ENCODE measurements around the gene SHKBP1.

GRCh38 chr19:40528909-40529806 is 47.5 kb upstream of the SHKBP1 start:
- RAMPAGE, long total RNA = no peak
- RRBS, 2 experiments = under 1 to 2% methylated on average over 7 of the region's 56 CpGs
CAGE:
- cytosol, long polyA minus RNA = no peak
- cytosol, long polyA plus RNA = no peak
- long polyA plus RNA = no peak
- nucleolus, long total RNA = no peak
- nucleus, long polyA plus RNA = no peak
- nucleus, long total RNA = no peak

- RAMPAGE, long total RNA = start-site peak on the plus strand at chr19:40576869-40576902, 675 and 1,202 reads in 2 replicates
- RRBS, 2 experiments = under 1 to 2% methylated on average over 5 to 11 of the region's 51 CpGs
CAGE:
- cytosol, long polyA minus RNA = no peak
- cytosol, long polyA plus RNA = start-site peak on the plus strand at chr19:40576861-40576889, 460 and 442 reads in 2 replicates
- long polyA plus RNA = start-site peak on the plus strand at chr19:40576851-40576893, 133 and 281 reads in 2 replicates
- nucleolus, long total RNA = no peak
- nucleus, long polyA plus RNA = start-site peak on the plus strand at chr19:40576875-40576889, 77 and 115 reads in 2 replicates
- nucleus, long total RNA = no peak
These were observed at the start of gene SHKBP1 for GRCh38 chr19:40576018-40576986. Gene SHKBP1, plus strand, starts transcription at chr19:40576873.

DNA sequence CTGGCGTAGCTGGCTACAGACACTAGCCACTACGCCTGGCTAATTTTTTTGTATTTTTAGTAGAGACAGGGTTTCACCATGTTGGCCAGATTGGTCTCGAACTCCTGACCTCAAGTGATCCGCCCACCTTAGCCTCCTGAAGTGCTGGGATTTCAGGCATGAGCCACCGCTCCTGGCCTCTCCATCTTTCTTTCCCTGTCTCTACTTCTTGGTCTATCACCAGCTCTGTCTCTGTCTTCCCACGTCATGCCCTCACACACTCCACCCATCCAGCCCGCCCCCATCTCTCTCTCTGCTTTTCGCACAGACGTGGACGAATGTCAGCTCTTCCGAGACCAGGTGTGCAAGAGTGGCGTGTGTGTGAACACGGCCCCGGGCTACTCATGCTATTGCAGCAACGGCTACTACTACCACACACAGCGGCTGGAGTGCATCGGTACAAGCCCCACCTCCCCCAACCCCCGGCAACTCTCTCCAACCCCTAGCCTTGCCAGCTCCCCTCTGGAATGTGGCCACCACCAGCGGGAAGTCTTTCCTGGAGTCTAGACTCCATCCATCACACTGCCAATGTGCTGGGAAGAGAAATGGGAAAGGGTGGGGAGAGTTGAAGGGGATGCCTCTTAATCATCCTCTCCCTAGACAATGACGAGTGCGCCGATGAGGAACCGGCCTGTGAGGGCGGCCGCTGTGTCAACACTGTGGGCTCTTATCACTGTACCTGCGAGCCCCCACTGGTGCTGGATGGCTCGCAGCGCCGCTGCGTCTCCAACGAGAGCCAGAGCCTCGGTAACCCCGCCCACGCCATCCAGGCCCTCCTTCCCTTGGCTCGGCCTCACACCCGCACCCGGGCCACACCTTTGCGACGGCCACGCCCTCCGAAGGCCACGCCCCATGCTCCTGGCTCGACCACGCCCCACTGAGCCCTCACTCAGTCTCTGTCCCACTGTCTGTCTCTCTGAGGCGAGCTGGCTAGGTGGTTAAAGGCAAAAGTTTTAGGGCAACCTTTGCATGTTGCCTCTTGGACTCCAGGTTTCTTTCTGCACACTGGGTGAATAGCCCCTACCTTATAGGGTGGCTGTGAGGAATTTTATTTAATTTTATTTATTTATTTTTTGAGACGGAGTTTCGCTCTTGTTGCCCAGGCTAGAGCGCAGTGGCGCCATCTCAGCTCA is 22.5 kb downstream of the LTBP4 start:
- RAMPAGE, long total RNA = no peak
- RRBS, 2 experiments = 91 to 98% methylated on average over 4 of the region's 49 CpGs
CAGE:
- cytosol, long polyA minus RNA = no peak
- cytosol, long polyA plus RNA = no peak
- long polyA plus RNA = no peak
- nucleolus, long total RNA = no peak
- nucleus, long polyA plus RNA = no peak
- nucleus, long total RNA = no peak

GRCh38 chr19:40627122-40627838 is 26.1 kb downstream of the LTBP4 start:
- RAMPAGE, long total RNA = no peak
- RRBS, 2 experiments = 80 to 83% methylated on average over 3 to 6 of the region's 46 CpGs
CAGE:
- cytosol, long polyA minus RNA = no peak
- cytosol, long polyA plus RNA = no peak
- long polyA plus RNA = no peak
- nucleolus, long total RNA = no peak
- nucleus, long polyA plus RNA = no peak
- nucleus, long total RNA = no peak

GRCh38 chr19:40714494-40714911 is 2.2 kb downstream of the COQ8B start:
- RAMPAGE, long total RNA = no peak
- RRBS, 2 experiments = no CpG with 5 or more reads among the region's 7 CpGs
CAGE:
- cytosol, long polyA minus RNA = no peak
- cytosol, long polyA plus RNA = no peak
- long polyA plus RNA = no peak
- nucleolus, long total RNA = no peak
- nucleus, long polyA plus RNA = no peak
- nucleus, long total RNA = no peak

DNA sequence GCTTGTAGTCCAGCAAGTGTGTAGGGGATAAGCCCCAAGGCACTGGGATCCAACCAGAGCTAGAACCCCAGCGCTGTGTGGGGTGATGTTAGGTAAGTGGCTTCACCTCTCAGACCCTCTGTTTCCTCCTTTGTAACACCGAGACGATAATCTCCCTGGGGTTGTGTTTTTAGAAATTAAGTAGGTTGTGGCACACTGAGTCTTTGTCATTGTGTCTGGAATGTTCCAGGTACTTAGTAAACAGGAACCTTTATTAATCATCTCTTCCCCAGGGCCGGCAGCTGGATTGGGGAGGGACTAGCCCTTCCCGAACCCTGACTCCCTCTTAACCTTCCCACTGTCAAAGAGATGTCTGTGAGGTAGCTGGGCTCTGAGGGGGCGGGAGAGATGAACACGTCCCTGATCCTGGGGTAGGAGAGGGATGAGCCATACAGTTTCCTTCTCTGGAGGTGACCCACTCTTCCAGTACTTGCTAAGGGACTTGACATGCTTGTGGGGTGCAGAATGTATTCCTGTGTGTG is 5.3 kb downstream of the ITPKC start:
- RAMPAGE, long total RNA = no peak
- RRBS, 2 experiments = no CpG with 5 or more reads among the region's 7 CpGs
CAGE:
- cytosol, long polyA minus RNA = no peak
- cytosol, long polyA plus RNA = no peak
- long polyA plus RNA = no peak
- nucleolus, long total RNA = no peak
- nucleus, long polyA plus RNA = no peak
- nucleus, long total RNA = no peak

- RAMPAGE, long total RNA = no peak
- RRBS, 2 experiments = under 1 to 2% methylated on average over 14 to 17 of the region's 26 CpGs
CAGE:
- cytosol, long polyA minus RNA = no peak
- cytosol, long polyA plus RNA = no peak
- long polyA plus RNA = no peak
- nucleolus, long total RNA = start-site peak on the plus strand at chr19:40750857-40750913, 89 reads
- nucleus, long polyA plus RNA = start-site peak on the plus strand at chr19:40750857-40750915, 192 and 235 reads in 2 replicates
- nucleus, long total RNA = no peak
These were observed 246 bp upstream of the SNRPA start for GRCh38 chr19:40750785-40751129.

DNA sequence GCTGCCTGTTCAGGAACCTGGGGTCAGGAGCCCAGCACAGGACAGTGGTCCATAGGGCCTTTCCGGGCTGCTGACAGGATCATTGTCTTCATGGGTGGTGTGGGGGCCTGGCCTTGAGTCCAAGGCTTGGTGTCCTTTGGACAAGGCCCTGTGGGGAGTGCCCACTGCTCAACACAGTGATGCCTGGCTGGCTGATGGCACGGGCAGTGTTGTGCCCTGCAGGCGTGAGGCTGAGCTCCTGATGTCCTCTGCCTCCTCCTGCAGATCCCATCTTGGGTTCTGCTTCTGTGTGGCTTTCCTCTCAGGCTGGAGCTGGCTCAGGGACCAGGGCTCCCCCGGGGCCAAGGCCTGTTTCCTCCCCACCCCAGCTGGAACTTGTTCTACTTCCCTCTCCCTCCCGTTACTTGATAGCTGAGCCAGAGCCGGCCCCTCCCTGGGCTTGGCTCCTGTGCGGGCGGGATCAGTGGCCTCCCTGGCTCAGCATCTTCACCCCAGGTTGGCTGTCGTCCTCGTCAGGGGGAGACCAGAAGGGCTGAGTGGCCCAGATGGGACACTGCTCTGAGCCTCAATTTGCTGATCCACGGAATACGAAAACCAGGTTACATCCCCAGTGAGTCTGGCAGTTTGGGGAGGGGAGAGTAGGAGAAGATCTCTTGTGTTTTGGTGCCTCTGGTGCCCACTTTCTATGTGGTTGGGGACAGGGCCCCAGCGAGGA is 3.8 kb downstream of the EGLN2 start:
- RAMPAGE, long total RNA = no peak
- RRBS, 2 experiments = 4 to 6% methylated on average over 4 of the region's 13 CpGs
CAGE:
- cytosol, long polyA minus RNA = no peak
- cytosol, long polyA plus RNA = no peak
- long polyA plus RNA = no peak
- nucleolus, long total RNA = no peak
- nucleus, long polyA plus RNA = no peak
- nucleus, long total RNA = no peak

DNA sequence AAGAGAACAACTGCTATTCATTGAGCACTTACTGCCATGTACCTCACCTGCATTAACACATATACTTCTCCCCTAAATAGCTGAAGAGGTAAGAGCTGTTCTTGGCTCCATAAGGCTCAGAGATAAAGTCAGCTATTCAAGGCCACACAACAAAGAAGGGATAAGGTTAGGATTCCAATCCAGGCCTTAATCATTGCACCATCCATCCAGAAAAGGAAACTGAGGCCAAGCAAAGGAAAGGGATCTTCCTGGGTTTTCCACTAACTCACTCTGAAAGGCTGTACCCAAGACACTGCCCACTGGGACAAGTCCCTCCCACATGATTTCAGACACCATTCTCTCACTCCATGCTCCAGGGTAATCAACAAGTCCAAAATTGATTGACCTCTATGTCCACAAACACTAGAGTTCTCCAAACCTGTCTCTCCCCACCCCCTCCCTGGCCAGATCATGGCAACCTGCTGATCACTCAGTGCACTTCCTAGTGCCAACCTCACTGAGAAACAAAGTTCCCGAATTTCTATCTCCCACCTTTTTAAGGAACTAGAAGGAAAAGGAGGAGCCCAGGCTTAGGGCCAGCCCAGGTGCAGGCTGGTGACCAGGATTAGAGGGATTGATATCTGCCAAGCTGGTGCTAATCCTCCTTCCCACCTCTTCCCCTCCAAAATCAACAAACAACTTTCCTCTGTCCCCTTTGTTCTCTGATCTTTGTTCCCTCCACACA is 2.5 kb upstream of the CYP2A13 start:
- RAMPAGE, long total RNA = no peak
- RRBS, 2 experiments = no CpG with 5 or more reads among the region's 1 CpG
CAGE:
- cytosol, long polyA minus RNA = no peak
- cytosol, long polyA plus RNA = no peak
- long polyA plus RNA = no peak
- nucleolus, long total RNA = no peak
- nucleus, long polyA plus RNA = no peak
- nucleus, long total RNA = no peak

DNA sequence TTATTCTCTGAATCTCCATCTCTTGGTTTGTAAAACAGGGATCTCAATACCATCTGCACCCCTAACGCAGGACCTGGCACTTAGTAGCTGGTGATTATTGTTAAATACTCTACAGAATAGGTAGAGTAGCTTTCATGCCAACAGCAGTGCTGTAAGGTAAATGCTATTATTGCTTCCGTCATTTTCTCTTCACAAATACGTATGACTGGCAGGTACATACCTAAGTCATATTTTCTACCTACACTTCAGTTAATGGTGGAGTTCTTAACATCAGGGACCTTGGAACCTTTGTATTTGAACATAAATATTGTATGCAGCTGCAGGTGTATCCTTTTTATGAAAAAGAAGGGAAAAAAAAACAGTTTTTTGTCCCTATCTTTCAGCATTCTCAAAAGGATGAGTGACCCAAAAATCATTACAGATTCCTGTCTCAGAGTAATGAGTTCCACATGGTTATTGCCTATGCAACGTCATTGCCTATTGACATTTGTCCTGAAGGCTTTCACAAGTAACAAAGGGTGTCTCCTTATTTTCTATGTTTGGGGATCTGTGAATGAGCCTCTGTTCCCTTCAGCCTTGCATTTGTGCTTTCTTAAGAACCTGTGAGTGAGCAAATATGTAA is 14.8 kb upstream of the CCDC97 start:
- RAMPAGE, long total RNA = no peak
- RRBS, 2 experiments = no CpG with 5 or more reads among the region's 4 CpGs
CAGE:
- cytosol, long polyA minus RNA = no peak
- cytosol, long polyA plus RNA = no peak
- long polyA plus RNA = no peak
- nucleolus, long total RNA = no peak
- nucleus, long polyA plus RNA = no peak
- nucleus, long total RNA = no peak

- RAMPAGE, long total RNA = no peak
- RRBS, 2 experiments = no CpG with 5 or more reads among the region's 8 CpGs
CAGE:
- cytosol, long polyA minus RNA = no peak
- cytosol, long polyA plus RNA = no peak
- long polyA plus RNA = no peak
- nucleolus, long total RNA = no peak
- nucleus, long polyA plus RNA = no peak
- nucleus, long total RNA = no peak
These were observed 10.2 kb upstream of the CCDC97 start for GRCh38 chr19:41299615-41300271.

DNA sequence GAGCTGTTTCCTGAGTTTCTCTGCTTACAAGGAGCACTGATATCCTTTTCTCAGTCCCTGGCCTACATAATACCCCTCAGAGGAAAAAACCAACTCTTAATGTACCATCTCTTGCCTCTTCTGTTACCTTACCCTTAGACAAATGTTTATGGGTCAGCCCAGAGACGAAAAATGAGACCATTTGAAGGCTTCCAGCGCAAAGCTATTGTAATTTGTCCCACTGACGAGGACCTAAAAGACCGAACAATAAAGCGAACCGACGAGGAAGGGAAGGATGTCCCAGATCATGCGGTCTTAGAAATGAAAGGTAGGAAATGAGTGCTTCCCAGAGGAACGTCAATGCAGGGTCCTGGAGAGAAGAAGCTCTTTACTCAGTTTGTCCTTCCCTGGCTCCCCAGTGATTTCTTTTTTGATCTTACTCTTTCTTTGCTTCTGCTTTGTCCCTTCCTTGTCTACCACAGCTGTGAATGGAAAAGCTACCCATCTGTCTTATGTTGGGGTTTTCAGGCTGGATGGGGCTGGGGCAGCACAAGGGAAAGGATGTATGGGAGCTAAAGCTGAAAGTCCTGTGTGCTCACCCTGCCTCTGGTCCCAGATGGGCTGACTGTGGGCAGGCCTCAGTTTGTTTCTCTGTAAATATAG is 8.5 kb upstream of the CCDC97 start:
- RAMPAGE, long total RNA = no peak
- RRBS, 2 experiments = no CpG with 5 or more reads among the region's 9 CpGs
CAGE:
- cytosol, long polyA minus RNA = no peak
- cytosol, long polyA plus RNA = no peak
- long polyA plus RNA = no peak
- nucleolus, long total RNA = no peak
- nucleus, long polyA plus RNA = no peak
- nucleus, long total RNA = no peak

GRCh38 chr19:41306023-41306417 is 4.0 kb upstream of the CCDC97 start:
- RAMPAGE, long total RNA = no peak
CAGE:
- cytosol, long polyA minus RNA = no peak
- cytosol, long polyA plus RNA = no peak
- long polyA plus RNA = no peak
- nucleolus, long total RNA = no peak
- nucleus, long polyA plus RNA = no peak
- nucleus, long total RNA = no peak

DNA sequence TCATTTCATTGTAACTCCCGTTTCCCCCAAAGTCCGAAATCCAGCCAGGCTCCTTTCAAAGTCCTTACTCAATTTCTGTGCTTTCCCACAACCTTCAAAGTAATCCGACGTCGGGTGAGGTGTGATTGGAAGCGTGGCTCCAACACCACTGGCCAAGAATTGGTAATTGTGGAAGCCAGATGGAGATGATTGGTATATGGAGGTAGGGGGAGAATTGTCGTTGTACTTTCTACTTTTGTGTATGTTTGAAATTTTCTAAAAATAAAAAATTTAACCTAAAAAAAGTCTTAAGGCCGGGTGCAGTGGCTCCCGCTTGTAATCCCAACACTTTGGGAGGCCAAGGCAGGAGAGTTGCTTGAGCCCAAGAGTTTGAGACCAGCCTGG is 834 bp downstream of the CCDC97 start:
- RAMPAGE, long total RNA = no peak
- RRBS, 2 experiments = no CpG with 5 or more reads among the region's 9 CpGs
CAGE:
- cytosol, long polyA minus RNA = no peak
- cytosol, long polyA plus RNA = no peak
- long polyA plus RNA = no peak
- nucleolus, long total RNA = no peak
- nucleus, long polyA plus RNA = no peak
- nucleus, long total RNA = no peak

DNA sequence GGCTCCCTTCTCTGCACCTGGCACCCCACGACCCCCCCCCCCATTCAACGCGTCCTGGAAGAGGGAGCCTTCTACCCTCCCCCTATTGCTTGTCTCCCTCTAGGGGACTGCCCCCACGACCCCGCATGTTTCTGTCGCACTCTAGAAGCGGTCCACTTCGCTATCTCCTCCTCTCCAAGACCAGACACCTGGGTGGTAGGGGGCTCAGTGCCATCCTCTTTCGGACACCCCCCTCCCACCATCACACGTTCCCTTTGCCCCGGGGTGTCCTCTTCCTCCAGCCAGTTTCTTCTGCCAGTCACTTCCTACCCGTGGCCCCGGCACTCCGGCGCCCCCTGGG is 1.4 kb downstream of the TGFB1 start:
- RAMPAGE, long total RNA = no peak
- RRBS, 2 experiments = 2 to 5% methylated on average over 3 of the region's 15 CpGs
CAGE:
- cytosol, long polyA minus RNA = no peak
- cytosol, long polyA plus RNA = no peak
- long polyA plus RNA = no peak
- nucleolus, long total RNA = no peak
- nucleus, long polyA plus RNA = no peak
- nucleus, long total RNA = no peak

DNA sequence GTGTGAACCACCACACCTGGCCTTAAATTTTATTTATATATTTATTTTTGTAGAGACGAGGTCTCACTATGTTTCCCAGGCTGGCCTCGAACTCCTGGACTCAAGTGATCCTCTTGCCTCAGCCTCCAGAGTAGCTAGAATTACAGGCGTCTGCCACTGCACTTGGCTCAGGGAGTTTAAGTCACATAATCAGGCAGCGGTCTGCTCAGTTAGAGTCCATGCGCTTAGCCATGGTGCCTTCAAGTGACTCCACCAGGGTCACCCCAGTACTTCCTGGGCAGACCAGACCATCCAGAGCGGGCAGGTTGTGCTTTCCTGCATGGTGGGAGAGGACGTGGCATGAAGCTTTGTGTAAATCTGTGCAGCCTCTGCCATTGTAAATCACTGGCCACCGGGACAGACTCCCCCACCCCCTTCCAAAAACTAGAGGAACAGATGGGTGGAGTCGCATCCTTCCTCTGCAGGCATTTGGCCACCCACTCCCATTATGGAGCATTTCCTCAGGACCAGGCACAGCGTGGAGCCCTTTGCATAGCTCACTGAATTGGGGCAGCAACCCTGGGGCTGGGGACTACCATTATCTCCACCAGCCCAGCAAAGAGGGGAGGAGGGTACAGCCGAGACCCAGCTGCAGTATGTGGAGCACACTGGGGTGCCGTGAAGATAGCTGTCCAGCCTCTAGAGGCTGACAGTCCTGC is 8.1 kb downstream of the BCKDHA start:
- RAMPAGE, long total RNA = no peak
- RRBS, 2 experiments = no CpG with 5 or more reads among the region's 12 CpGs
CAGE:
- cytosol, long polyA minus RNA = no peak
- cytosol, long polyA plus RNA = no peak
- long polyA plus RNA = no peak
- nucleolus, long total RNA = no peak
- nucleus, long polyA plus RNA = no peak
- nucleus, long total RNA = no peak

- RAMPAGE, long total RNA = no peak
- RRBS, 2 experiments = no CpG with 5 or more reads among the region's 14 CpGs
CAGE:
- cytosol, long polyA minus RNA = no peak
- cytosol, long polyA plus RNA = no peak
- long polyA plus RNA = no peak
- nucleolus, long total RNA = no peak
- nucleus, long polyA plus RNA = no peak
- nucleus, long total RNA = no peak
These were observed 4.8 kb downstream of the ERICH4 start for GRCh38 chr19:41447648-41448237.

GRCh38 chr19:41478110-41478309 is 35.1 kb downstream of the ERICH4 start:
- RAMPAGE, long total RNA = no peak
- RRBS, 2 experiments = no CpG with 5 or more reads among the region's 2 CpGs
CAGE:
- cytosol, long polyA minus RNA = no peak
- cytosol, long polyA plus RNA = no peak
- long polyA plus RNA = no peak
- nucleolus, long total RNA = no peak
- nucleus, long polyA plus RNA = no peak
- nucleus, long total RNA = no peak

- RAMPAGE, long total RNA = no peak
- RRBS, 2 experiments = 71 to 91% methylated on average over 2 to 3 of the region's 15 CpGs
CAGE:
- cytosol, long polyA minus RNA = no peak
- cytosol, long polyA plus RNA = no peak
- long polyA plus RNA = no peak
- nucleolus, long total RNA = no peak
- nucleus, long polyA plus RNA = no peak
- nucleus, long total RNA = no peak
These were observed 57.6 kb downstream of the ERICH4 start for GRCh38 chr19:41500495-41501088.

GRCh38 chr19:41531417-41532190 is 44.4 kb upstream of the CEACAM21 start:
- RAMPAGE, long total RNA = start-site peak on the plus strand at chr19:41531705-41531744, 19 and 25 reads in 2 replicates
- RRBS, 2 experiments = no CpG with 5 or more reads among the region's 14 CpGs
CAGE:
- cytosol, long polyA minus RNA = start-site peak on the plus strand at chr19:41531717-41531724, 39 reads
- cytosol, long polyA plus RNA = no peak
- long polyA plus RNA = no peak
- nucleolus, long total RNA = start-site peak on the minus strand at chr19:41531563-41531572, 361 reads
- nucleus, long polyA plus RNA = no peak
- nucleus, long total RNA = no peak